Measurements from ENCODE around the genes YPEL4, OR1S2, OR5B3, GLYATL1 and GLYATL1B.

DNA sequence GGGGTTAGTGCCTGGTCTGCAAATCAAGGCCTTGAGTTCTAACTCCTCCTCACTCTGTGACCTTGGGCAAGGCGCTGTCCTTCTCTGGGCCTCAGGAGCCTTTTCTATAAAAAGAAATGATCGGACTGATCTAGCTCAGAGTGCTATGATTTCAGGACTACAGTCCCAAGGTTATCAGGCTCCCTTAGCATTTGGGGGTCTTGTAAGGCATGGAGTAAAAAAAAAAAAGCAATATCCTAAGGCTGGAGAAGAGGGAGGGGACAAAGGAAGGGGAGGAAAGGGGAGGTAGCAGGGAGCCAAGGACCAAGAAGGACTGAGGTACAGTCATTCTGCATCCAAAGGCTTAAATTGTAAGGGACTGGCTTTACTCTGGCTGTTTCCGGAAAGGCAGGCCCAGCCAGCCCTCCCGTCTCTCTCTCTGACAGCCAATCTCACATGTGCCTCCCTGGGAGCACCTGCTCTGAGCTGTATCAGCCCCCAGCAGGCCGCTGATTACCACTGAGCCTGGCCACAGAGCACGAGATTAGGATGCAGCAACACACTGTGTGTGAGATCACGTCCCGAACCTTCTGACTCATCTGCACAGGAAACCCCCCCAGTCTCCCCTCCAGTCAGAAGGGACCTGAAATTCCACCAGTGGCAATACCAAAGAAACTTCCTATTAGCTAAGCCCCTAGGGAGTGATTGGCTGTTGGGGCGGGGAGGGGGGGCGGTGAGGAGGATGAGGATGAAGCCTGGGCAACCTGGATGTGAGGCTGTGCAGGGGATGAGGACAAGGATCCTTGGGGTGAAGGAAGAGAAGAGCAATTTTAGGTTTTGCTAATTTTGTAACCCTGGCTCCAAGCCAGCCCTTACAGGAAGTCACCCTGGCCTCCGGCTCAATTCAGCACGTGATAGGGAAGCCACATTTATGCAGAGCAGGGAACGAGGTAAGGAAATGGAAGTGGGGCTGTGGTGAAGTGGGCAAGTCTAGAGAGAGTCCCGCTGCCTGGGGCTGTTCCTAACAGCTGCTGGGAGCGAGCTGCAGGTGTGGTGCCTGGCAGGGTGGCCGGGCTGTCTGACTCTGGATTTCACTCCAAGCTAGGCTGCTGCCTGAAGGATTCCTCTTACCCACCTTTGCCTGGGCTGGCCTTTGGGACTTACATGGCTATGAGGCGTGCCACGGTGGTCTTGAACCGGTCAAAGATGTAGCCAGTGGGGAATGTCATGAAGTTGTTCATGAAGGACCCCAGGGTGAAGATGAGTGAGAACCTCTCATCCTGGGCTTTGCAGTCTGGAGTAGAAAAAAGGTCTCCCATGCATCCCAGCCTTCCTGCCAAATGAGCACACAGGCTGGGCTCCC lies 2.1 kb downstream of the SLC43A3 start:
- PRO-cap = no peak

DNA sequence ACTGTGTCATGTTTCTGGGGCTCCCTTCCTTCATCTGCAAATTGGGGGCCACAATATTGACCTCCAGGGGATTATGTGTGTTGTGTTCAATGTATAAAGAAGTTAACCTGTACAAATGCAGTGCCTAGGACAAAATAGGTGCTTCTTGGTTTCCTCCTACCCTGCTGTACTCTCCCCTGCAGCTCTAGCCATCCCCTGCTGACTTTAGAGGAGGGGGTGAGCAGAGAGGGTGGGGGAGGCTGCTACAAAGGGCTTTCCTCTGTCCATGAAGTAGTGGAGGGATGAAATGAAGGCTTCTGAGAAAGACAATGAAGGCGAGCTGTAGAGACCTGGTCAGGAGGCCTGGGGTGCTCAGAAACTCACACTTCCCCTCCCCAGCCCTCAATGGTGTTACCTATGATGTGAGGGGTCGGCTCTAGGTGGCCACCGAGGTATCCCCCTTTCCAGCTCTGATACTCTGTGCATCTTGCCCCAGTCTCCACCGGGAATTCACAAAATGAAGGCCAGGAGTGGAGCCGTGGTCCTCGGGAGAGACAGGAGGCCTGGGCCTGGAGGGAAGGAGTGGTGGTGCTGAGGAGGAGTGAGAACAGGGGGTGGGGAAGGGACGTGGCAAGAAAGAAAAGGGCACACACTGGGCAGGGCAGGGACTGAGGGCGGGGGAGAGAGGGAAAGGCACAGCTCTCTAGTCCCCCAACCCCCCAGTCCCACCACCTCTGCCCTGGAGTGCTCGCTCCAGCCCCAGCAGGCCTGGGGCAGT lies 3.0 kb downstream of the RTN4RL2 start:
- PRO-cap = no peak

- PRO-cap = no peak
These were observed 21.8 kb downstream of the SLC43A1 start for GRCh38 chr11:57493273-57494503.

- PRO-cap = no peak
These were observed 18.9 kb downstream of the SERPING1 start for GRCh38 chr11:57616415-57616854.

- PRO-cap = bidirectional peak, plus-strand start at chr11:57638376, minus-strand start at chr11:57638227; bidirectional peak, plus-strand start at chr11:57638614, minus-strand start at chr11:57638611
These were observed 11.3 kb downstream of the YPEL4 start for GRCh38 chr11:57638044-57639146.

DNA sequence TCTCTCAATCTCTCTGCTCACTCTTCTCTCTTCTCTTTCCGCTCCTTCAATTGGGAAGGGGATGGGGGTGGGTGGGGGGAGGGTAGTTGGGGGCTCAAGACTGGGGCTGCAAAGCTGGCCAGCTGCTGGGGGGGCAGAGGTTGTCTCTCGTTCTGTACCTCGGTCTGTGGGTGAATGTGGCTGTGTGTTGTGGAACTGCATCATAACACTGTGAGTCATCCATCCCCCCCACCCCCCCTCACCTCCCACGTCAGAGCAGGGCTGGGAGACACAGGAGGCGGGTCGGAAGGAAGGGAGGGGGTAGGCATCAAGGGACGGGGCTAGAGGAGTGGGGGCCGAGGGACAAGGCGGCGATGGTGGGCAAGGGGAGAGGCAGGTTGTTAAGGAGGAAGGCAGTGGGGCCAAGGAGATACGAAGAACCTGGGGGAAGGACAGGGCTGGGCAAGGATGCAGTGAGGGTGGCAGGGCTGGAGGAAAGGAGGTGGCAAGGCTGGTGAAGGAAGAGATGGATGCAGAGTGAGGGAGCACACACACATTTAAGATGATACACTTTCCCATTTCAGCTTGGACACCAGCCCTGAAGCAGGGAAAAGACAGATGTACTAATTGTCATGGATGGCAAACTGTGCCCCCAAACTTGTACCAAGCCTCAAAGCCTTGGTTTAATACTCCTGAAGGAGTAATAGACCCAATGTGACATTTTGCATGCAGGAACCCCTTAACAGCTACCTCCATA lies at the start of gene YPEL4:
Gene YPEL4, minus strand, starts transcription at position 178 of the 736 bp plus-strand sequence.
- PRO-cap = bidirectional peak, plus-strand start at position 333 of the sequence, minus-strand start at position 178 of the sequence

GRCh38 chr11:57672381-57673276 lies 4.7 kb downstream of the ZDHHC5 start:
- PRO-cap = no peak

DNA sequence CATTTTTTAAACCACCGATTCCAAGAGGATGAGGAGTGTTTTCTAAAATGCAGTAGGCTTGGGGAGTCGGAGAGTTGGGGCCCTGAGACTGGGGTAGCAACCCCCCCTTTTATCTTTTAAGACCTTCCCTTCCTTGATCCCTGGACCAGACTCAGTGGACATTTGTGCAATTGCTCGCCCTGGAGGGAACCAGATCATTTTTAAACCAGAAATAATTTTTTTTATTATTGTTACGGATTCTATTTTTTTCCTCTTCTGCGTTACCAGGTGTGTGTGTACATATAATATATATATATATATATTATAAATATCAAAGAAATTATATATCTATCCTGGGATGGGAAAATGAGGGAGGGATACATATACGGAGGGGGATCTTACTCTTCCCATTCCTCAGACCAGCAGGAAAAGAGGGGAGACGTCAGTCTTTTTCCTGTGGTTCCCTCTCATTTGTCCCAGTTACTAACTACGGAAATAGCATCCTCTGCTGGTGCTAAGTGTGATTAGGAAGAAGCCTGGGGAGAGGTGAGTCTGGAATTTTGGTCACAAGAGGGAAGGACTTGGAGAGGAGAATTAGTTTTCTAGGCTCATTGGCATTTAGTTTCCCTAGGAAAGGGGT lies 11.8 kb downstream of the MED19 start:
- PRO-cap = no peak

DNA sequence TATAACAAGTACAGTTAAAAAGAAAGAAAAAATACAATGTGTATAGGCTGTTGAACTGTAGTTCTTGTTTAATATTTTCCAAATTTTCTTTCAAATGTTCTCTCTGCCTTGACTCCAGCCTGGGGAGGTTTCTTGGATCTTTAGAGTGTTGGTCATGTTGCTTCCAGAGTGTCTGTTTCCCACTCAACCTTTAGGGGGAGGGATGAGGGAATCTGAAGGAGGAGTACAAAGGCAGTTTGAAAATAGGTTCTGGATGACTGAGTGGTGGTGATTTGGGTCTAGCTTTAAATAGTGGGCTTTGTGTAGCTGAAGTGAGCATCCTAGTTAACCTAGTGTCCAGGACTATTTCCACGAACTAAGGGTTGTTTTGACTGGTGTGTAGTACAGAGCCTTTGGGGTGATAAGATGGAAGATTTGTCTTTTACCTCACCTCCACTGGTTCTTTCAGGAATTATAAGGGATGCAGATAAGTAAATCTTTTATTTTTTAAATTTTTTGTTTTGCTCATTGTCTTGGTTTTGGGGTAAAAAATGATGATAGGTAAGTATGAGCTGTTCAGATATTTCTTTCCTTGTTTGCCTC lies 2.1 kb downstream of the CTNND1 start:
- PRO-cap = no peak

DNA sequence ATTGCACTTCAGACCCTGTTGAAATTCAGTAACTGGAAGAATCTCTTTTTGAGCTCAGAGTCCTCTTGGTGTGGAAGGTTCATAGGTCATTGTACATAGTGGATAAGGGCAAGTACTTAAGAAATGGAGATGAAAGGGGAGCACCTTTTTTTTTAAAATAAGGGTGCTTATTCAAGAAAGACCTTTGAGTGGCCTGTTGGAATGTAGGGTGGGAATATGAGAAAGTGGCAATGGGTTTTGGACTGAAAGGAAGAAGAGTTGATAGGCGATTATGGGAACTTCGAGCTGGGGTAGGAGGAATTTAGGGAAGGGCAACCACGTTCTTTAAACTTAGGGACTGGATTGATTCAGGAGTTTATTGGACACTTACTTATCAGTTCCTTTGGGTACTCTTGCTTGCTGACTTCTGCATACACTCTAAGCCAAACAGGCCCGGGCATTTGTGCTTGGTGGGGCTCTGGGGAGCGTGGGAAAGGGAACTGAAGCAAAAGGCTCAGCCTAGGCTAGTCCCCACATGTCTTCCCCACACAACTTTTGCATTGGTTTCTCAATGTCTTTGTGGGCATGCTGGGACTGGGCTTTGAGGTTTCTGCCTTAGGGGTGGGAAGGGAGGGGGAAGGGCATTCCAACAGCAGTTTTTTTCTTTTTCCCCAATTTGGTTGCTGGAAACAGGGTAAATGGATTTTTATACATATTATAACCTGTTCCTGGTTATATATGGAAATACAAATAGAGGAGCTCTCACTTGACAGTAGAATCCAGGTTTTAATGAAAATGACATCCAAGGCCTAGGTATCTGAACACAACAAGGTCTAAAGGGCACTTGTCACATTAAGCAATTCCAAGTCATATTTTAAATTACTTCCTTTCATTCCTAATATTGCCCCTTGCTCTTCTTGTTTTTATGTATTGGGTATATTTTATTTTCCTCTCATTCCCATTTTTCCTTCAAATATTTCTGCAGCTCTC lies 26.8 kb downstream of the CTNND1 start:
- PRO-cap = no peak

DNA sequence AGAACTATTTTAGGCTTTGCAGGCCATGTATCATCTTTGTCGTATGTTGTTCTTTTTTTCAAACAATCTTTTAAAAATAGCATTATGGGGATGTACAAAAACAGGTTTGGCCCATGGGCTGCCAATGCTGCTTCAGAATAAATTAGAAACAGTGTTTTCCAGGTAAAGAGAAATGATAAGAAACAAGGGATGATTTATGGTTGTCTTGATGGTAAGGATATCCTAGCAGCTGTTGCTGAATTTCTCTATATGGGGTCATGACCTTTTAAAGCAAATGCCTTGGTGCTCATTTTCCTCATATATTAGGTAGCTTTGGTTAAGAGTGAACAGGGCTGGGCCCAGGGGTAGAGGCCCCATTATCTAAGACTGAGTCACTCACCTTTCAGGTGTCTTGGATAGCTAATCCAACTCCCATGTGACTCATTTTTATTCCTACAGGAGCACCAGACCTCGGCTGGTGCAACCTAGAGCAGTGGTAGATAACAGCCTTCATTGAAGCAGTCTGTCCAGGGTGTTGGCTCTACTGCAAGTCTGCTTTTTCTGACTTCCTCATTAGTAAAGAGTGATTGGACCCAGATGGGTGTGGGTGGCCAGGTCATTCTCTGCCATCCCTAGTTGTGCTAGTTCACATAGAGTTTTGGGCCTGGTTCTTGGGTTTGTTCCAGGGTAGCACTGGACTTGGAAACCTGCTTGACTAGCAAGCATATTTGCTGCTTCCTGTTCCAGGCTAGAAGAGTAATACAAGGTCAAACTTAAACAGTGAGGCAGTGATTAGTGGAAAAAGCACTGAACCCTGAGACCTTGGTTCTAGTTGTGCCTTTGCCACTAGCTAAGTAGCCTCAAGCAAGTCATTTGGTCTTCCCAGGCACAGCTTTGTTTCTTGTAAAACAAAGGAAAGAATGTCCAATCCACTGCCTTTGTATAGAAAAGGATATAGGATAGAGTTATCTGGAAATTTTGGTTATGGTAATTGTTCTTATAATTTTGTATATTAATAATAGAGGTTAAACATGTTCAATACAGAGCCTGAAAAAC lies 37.5 kb downstream of the CTNND1 start:
- PRO-cap = no peak

DNA sequence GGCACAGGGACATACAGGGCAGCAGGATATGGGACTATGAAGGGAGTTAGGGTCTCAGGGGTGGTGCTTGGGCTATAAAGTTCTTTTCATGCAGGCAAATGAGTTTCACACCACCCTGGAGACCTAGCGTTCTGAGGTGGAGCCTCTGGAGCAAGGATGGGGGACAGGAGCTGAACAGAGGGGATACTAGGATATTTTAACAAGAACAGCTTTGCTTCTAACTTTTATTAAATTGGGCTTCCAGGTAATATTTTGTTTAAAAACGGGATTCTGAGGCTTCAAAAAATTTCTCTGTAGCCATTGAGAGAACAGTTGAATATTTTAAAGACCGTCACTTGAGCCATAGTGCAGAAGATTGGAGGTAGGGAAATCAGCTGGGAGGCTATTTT lies 71.5 kb downstream of the CTNND1 start:
- PRO-cap = no peak

GRCh38 chr11:58002812-58003417 lies 20.8 kb upstream of the OR9Q1 start:
- PRO-cap = no peak

- PRO-cap = no peak
These were observed at the start of gene OR1S2 for GRCh38 chr11:58204036-58204345. Gene OR1S2 (minus strand): TSS chr11:58204142.

DNA sequence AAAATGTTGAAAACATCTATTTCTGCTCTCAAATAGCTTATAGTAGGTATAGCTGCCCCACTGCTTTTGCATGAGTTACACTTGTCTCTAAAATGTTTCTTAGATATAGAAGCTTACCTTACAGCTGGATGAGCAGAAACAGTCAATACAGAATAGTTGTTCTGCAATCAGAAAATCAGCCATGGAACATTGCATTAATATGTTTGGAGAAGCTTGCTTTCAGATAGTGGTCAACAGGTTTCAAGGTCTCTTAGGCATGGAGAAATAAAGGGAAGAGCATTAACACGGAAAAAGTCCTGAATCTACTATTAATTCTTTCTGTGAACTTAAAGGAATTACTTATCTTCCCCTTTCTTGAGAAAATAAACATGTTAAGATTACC lies at the start of gene OR5B3:
Gene OR5B3, minus strand, starts transcription at position 191 of the 382 bp plus-strand sequence.
- PRO-cap = no peak

DNA sequence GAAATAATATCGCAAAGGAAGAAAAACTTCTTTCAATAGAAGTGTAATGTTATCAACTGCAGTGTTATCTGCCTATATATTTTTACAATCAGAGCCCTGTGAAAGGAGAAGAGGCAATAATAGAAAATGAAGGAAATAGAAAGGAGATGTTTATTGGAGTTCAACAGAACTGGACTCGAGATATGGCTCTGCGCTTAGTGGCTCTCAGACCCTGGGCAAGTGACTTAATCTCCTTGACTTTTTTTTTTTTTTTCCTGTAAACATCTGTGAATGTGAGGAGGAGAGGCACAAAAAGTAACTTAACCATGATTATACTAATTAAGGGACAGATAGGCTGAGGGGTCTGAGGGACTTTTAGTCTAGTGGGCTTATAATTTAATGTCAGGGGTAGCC lies 18.9 kb downstream of the CNTF start:
- PRO-cap = no peak

- PRO-cap = no peak
These were observed 15.9 kb upstream of the GLYATL1 start for GRCh38 chr11:58923248-58923927.

DNA sequence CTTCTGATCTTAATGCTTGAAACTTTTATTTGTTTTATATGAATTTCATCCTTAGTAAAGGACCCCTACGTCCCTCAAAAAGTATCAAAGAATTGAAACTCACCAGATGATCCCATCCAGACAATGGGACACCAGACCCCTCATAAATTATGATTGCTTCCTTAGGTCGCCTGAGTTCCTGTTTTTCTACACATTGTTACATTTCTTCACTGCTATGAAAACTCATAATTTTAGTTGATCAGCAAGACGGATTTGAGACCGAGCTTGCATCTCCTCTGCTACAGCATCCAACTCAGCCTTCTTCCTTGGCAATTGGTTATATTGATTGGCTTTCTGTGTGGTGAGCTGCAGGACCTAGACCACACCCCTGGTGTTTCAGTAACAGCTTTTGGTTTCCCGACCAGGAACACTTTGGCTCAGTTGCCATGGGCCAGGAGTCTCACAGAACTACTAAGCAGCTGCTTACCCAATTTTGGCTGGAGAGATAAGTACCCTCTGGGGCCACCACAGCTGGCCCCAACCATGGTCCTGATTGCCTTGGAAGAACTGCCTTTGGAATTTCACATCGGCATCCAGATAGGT lies at the start of gene GLYATL1:
Gene GLYATL1, plus strand, starts transcription at position 418 of the 582 bp plus-strand sequence.
- PRO-cap = no peak

- PRO-cap = no peak
These were observed at the start of gene GLYATL1B for GRCh38 chr11:59086000-59086600. Gene GLYATL1B (plus strand): TSS chr11:59086307.

GRCh38 chr11:59107278-59107660 lies 232 bp downstream of the FAM111B start:
- PRO-cap = no peak

Data from osteocyte (in vitro differentiated cells).